Kidney (tissue), 2 donors: Measurements from ENCODE around the gene ZFHX3.

DNA sequence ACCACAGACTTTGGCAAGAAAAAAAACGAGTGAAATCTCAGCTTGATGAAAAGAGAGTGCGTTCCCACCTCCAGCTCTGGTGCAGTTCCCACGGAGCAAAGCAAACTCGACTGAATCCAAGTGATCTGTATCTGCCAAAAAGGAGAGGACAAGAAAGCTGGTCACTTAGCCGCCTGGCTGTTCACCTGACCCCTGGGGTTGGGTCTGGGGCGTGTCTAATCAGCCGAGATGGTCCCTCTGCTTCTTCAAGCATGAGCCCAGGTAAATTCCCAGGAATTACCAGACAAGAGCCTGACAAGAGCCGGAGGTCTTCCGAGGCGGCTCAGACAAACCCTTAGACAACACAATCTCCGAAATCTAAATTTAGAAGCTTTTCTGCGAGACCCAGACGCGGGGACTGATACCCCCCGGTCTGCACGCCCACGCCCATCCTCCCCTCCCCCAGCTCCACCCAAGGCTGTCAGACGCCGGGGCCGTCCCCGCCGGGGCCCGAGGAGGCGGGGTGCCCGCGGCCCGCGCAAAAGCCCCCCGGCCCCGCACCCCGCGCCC is 765 bp downstream of the ZNF821 start:
- PRO-cap = no peak
- RRBS = 1% methylated on average over 22 of the region's 32 CpGs

GRCh38 chr16:72042831-72043443 is 11.4 kb upstream of the HP start:
- PRO-cap = no peak
- RRBS = no CpG with 5 or more reads among the region's 4 CpGs

- PRO-cap = no peak
- RRBS = no CpG with 5 or more reads among the region's 4 CpGs
Observed at GRCh38 chr16:72044564-72045369, 9.5 kb upstream of the HP start.

GRCh38 chr16:72072729-72073470 is 9.9 kb downstream of the HPR start:
- PRO-cap = no peak
- RRBS = no CpG with 5 or more reads among the region's 11 CpGs

- PRO-cap = no peak
- RRBS = no CpG with 5 or more reads among the region's 19 CpGs
Observed at GRCh38 chr16:72099370-72100154, 5.9 kb downstream of the DHX38 start.

DNA sequence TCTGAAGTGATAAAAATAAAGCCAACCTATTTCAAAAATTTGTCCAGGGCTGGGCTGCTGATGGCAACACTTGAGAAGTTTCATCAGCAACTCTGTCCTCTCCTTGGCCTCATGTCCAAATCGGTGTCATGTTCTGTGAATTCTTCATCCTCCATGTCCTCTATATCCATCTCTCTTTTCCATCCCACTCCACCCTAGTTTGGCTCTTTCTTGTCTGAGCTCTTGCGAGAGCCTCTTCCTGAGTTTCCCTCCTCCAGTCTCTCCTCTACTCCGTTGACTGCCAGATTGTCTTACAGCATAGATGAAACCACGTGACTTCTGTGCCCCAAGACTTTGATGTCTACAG is 52.1 kb upstream of the PMFBP1 start:
- PRO-cap = no peak
- RRBS = no CpG with 5 or more reads among the region's 4 CpGs

DNA sequence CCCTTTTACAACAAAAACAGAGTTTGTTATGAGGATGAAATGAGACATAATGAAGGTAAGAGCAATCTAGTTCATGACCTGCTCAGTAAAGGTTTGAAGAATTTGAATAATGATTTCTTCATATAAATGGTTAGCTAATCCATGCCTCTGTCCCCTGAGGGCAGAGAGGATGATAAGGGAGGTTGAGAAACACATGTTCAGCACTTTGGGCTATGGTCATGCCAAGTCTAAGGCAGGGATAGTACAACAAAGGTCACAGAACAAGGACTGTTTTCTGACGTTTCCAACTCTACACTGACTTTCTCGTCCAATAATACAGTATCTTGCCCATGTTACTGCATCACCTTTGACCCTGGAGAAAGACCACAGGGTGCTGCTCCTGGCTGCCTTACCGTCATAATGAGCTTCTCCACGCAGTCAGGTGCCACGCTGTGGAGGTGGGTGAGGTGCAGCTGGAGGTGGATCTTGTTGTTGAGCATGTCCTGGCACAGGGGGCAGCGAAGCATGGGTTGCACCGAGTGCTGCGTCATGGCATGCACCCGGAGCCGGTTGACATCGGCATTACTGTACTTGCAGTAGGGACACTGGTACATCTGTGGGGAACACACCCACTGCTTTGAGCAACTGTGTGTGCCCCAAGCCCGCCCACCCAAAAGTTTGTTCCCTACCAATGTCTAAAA is 236.6 kb downstream of the ZFHX3 start:
- PRO-cap = no peak
- RRBS = no CpG with 5 or more reads among the region's 12 CpGs

DNA sequence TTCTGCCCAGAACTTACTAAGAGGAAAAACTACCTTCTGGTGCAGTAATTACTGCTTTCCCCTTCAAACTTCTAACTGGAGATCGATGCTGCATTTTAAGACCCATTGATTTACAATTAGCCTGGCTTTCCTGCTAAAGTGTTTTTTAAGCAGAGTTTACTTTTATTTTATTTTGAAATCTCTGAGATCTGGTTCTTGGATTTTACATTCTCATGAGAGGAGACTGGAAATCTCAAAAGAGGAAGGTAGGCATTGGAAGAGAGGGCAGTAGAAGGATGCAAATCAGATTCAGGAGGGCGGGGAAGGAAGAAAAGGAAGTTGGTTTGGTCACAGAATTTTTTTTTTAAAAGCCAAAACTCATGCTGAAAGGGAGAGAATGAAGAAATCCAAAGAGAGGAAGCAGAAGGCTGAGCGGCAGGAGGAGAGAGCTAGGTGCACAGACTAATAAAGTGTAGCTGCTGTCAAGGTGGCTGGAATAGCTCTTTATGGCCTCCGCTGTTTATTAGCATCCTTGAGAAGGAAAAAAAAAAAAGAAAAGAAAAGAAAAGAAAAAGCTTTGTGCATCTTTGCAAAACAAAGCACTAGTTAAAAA is 194.4 kb downstream of the ZFHX3 start:
- PRO-cap = no peak
- RRBS = no CpG with 5 or more reads among the region's 4 CpGs

DNA sequence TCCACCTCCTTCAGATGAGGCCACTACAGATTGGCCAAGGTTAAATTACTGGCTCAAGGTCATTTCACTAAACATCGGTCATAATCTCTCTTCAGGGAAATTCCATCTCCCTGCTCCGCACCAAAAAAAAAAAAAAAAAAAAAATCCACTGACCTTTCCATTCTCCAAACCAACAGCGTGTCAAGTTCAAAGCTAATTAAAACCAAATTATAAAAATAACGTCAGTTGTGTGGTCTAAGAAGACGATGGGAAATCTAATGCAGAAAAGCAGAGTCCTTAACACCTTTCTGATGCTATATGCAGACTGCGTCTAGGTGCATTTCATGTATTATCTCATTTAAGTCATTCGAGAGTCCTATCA is 115.4 kb downstream of the ZFHX3 start:
- PRO-cap = no peak
- RRBS = no CpG with 5 or more reads among the region's 7 CpGs

DNA sequence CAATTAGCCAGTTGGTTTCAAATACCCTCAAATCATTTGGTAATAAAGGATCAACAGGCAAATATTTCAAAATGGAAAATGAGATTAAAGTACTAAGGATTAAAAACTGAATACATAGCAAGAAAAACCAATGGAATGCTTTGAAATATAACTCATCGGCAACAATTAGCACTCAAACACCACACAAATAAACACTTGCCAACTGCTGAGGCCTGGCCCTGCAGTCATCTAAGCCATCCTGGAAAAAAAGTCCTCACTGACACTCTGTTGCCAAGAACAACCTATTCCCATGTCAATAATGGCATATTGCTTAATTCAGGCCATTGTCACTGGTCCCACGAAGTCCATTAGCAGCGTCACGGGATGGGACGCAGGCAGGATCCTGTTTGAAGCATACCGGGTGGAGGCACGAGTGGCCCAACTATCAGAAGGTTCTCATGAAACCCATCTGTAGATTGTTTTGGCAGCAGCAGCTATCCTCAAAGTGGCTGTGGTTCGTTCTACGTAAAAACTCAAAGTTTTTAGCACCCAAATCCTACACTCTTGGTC is 91.8 kb downstream of the ZFHX3 start:
- PRO-cap = no peak
- RRBS = no CpG with 5 or more reads among the region's 9 CpGs

- PRO-cap = no peak
- RRBS = no CpG with 5 or more reads among the region's 13 CpGs
Observed at GRCh38 chr16:73020293-73020900, 27.5 kb downstream of the ZFHX3 start.

DNA sequence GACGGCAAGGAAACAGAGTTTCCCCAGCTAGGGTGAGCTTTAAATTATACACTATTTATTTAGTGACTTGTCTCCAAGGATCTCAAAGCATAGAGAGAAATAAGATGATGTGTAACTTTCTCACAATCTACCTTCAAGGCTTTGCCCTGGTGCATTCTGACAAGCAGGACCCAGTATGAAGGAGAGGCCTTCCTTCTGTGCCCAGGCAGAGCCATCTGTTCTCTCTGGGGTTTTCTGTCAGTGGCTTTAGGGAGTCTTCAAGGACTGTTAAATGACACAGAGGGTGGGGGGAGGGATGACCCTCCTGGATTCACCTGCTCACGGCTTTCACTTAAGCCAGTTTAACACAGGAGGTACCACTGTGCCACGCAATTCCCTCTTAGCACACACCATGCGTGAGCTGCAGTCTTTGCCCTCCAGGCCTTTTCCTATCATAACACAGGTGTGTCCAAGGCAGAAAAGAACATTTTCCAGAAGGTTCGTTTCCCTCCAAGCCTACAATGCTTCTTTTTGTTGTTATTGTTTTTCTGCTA is 1.2 kb downstream of the ZFHX3 start:
- PRO-cap = no peak
- RRBS = no CpG with 5 or more reads among the region's 5 CpGs

- PRO-cap = bidirectional peak, plus-strand start at chr16:73048233, minus-strand start at chr16:73048095
- RRBS = 3% methylated on average over 49 of the region's 55 CpGs
Observed at GRCh38 chr16:73047883-73048356, at the start of gene ZFHX3. Gene ZFHX3, minus strand, starts transcription at chr16:73048128.

GRCh38 chr16:73063947-73065051 is 16.4 kb upstream of the ZFHX3 start:
- PRO-cap = unidirectional peak, plus-strand start at chr16:73064938
- RRBS = no CpG with 5 or more reads among the region's 40 CpGs

DNA sequence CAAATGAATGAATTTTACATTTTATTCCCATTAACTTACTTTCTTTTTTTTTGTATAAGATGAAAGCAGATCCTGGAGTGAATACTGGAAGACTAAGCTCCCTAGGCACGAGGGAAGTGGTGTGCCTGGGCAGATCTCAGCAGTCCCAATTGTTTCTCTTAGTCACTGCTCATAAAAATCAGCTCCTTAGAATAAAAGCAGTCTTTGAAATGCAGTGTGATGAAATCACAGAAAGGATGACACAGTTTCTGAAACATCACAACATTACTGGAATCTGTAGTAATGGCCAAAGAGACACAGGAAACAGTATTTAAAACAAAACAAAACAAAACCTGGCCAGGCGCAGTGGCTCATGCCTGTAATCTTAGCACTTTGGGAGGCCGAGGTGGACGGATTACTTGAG is 34.6 kb upstream of the ZFHX3 start:
- PRO-cap = no peak
- RRBS = no CpG with 5 or more reads among the region's 4 CpGs

GRCh38 chr16:73192317-73193069 is 144.6 kb upstream of the ZFHX3 start:
- PRO-cap = no peak
- RRBS = no CpG with 5 or more reads among the region's 19 CpGs

- PRO-cap = no peak
- RRBS = no CpG with 5 or more reads among the region's 18 CpGs
Observed at GRCh38 chr16:74909350-74909946, 75.5 kb downstream of the WDR59 start.

- PRO-cap = no peak
- RRBS = 86% methylated on average over 1 of the region's 11 CpGs
Observed at GRCh38 chr16:74923783-74924607, 60.9 kb downstream of the WDR59 start.

GRCh38 chr16:74999857-75000482 is 1.1 kb downstream of the ZNRF1 start:
- PRO-cap = no peak
- RRBS = 3% methylated on average over 9 of the region's 45 CpGs

DNA sequence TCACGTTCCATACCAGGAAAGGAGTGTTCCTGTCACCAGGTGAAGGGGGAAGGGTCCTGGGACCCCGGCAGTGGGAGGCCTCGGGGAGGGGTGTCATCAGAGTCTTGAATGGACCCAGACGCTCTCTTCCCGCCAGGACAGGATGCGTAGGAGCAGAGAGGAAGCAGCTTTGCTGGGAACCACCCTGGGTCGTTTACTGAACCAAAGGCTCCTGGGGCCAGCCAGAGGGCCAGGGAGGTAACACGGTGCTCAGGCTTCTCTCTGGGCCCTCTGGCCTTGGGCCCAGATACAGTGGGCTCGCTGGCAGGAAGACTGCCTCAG is 4.7 kb downstream of the LDHD start:
- PRO-cap = no peak
- RRBS = no CpG with 5 or more reads among the region's 9 CpGs